Mesothelial cell of epicardium (in vitro differentiated cells): ENCODE data around the genes NABP1 and SLC39A10.

DNA sequence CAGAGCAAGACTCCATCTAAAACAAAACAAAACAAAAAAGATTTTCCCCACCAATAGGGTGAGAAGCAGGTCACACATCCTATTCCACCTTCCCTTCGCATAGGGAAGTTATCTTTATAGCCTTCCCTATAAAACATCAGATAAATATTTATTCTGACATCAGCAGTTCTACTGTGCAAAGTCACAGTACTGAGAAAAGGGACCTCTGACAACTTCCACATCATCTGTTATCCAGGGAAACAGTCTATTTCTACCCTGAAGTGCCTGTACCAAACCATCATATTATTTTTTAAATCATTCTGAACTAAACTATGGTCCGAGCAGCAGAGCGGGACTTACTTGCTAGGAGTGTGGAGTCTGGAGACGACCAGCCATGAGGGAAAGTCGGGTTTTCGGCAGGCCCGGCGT, 24.5 kb downstream of the NEMP2 start:
- PRO-cap = no peak

DNA sequence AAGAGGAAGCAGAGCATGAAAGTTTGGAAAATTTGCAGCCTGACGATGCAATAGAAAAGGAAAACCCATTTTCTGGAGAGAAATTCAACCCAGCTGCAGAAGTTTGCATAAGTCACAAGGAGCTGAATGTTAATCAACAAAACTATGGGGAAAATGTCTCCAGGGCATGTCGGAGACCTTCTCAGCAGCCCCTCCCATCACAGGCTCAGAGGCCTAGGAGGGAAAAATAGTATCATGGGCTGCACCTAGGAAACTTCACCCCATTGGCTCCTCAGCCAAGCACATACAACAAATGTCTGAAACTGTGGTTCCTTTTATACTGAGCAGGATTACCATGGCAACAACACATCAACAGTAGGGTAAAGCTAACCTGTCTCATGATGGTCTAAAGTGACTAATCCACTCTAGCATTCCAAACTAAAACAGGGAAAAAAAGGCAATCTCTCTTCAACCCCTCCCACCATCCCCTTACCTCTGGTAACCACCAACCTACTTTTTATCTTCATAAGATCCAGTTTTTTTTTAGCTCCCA, 3.2 kb upstream of the NEMP2 start:
- PRO-cap = no peak

DNA sequence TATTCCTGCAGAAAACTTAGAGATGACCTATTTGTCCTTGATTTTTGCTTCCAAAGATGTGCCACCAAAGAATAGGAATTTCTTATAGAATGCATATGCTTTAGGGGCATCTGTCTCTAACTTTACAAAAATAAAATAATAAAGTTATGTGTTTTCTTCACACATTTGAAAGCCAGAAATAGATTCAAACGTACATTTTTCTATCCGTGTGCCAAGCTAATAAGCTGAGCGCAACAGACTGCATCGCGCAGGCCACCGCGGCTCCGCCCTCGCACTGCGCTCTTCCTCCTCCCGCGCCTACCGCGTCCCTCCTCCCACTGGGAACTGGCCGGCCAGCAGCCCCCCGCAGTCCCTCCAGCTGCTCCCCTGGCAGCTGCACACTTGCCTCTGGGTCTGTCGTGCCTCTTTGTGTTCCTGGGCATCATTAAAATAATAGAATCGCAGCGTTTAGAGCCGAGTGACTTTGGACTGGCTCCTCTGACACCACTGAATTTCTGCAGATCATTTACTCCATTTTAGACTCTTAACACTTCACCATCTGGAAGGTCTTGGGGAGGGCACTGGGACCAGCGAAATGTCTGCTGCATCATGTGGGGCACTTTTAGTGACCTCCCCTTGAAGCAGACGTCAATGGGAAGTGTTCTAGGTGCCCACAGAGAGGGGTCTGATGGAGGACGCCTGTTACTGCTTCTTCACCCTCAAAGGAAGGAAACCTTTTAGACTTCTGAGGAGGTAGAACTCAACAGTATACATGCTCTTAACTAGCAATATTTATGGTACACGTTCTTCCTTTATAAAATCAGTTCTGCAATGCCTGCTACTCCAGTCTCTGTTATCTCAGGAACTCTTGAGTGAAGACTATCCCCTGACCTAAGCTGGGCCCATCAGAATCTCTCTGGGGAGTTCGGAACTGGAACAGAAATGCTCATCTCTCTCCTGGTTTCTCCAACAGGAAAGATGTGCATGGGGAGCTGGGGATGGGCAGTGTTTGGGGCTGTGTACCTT, 20.9 kb upstream of the NAB1 start:
- PRO-cap = no peak

GRCh38 chr2:190628992-190629253, 20.0 kb upstream of the NAB1 start:
- PRO-cap = no peak

GRCh38 chr2:190809419-190809780, 71.2 kb upstream of the GLS start:
- PRO-cap = no peak

GRCh38 chr2:190841615-190842158, 38.9 kb upstream of the GLS start:
- PRO-cap = no peak

DNA sequence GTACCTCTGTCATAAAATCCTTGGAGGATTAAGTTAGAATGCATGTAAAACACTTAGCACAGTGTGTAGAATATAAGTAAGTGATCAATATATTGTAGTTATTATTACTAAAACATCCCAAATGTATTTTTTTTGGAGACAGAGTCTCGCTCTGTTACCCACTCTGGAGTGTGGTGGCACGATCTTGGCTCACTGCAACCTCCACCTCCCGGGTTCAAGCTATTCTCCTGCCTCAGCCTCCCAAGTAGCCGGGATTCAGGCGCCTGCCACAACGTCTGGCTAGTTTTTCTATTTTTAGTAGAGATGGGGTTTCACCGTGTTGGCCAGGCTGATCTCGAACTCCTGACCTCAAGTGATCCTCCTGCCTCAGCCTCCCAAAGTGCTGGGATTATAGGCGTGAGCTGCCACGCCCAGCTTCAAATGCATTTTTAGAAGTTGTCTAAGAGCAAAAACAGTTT, 12.9 kb downstream of the GLS start:
- PRO-cap = no peak

DNA sequence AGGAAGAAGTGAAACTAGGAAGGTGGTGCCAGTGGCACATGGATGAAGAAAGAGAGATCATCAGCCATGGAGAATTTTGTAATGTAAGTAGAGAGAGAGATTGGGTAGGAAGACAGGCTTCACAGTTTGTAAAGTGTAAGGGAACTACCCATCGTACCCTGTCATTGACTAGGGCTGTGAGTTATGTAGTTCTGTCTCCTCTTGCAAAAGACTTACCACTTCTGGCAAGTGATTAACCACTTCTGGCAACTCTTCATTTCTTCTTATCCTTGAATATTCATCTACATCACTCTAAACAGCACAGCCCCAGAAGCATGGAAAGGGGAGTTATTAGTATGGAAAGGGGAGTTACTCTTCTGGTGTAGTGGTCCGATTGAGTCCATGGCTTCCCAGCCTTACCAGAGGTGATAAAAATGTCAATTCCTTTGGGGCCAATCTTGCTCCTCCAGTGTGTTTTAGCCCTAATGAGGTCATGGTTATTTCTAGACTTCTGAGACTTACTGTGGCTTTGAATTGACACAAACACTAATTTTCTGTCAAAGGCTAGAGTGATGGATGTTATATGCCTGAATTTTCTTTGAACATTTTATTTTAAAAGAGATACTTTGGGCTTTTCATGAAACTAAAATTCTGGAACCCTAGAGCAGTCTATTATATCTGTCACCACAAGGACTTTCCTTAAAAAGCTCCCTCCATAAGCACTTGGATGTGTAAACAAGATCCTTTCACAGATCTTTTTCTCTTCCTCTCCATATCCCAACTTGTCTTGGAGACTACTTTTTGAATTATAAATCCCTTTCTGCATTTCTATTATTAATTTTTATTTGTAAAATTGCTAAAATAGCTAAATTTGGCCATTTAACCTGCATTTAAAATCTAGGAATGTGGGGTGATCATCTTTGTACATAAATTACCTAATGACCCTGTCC, 51.8 kb downstream of the STAT1 start:
- PRO-cap = no peak

DNA sequence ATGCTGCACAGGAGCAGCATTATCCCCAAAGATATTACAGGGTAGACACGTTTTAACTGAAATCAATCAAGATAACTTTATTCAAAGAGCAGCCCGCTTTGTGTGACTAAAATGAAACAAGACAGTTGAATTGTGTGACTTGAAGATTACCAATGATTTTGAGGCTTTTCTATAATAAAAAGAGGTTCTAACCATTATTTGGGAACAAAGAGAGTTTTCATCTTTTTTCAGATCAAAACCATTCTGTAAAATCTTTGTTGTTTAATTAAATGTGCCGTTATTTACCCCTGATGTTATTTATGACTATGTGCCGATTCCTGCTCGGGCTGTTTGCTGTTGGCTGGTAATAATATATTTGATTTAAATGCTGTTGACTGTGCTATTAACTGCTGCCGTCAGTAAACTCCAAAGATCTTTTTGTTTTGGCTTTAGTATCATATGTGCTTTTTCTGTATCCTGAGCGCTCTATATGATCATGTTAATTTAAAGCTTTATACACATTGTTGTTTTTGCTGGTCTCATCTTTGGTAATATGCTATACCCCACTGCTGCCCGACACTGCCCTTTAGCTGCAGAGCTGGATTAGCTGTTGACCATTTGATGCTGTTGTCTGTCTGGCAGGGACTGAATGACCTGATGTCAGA, 49.1 kb downstream of the STAT1 start:
- PRO-cap = no peak

DNA sequence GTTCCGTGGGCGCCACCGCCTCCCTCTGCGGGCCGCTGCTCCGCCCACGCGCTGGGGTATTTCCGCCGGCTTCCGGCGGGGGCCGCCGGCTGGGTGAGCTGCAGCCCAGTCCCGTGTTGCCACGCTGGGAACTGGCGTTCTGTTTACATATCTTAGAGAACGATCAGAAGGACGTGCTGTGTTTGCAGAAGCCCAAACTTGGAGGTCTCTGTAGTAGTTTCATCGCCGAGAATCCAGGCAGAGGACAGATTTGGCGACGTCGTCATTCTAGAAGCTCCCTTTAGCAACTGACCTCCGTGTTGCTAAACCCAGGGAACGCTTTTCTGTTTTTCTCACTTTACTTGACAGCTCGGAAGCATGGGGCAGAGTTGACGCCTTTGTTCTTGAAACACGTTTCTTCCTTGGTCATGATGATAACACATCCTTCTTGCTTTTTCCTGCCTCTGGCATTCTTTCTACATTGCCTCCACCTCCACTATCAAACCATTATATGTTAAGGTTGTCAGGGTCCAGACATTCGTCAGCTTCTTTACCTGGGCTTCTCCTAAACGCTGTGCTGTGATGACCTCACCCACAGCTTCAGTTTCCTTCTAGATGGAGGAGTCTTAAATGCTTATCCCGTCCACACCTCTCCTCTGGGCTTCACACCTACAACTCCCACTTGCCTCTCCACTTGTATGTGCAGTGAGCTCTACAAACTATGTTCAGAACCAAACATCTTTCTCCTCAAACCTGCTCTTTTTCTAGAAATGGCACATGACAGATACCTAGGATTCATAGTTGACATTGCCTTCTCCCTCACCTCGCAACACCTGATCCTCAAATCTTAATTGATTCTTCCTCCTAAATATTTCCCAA, 524 bp upstream of the STAT1 start:
- PRO-cap = bidirectional peak, plus-strand start at position 68 of the sequence, minus-strand start outside the sequence

DNA sequence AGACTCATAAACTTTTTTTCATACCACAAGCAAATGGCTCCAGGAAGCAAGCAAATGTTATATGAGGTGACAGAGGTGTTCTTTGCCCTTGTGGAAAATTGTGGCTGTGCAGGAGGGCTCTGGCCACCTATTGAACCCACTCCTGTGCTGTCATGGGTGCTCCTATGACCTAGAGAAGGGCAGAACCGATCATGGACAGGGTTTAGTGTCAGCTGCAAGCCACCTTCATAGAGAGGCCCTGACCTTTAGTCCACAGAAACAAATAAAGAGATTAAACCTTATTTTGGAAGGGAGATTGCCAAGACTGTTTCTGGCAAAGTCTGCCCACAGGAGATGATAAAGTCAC, 26.0 kb upstream of the STAT4 start:
- PRO-cap = no peak

DNA sequence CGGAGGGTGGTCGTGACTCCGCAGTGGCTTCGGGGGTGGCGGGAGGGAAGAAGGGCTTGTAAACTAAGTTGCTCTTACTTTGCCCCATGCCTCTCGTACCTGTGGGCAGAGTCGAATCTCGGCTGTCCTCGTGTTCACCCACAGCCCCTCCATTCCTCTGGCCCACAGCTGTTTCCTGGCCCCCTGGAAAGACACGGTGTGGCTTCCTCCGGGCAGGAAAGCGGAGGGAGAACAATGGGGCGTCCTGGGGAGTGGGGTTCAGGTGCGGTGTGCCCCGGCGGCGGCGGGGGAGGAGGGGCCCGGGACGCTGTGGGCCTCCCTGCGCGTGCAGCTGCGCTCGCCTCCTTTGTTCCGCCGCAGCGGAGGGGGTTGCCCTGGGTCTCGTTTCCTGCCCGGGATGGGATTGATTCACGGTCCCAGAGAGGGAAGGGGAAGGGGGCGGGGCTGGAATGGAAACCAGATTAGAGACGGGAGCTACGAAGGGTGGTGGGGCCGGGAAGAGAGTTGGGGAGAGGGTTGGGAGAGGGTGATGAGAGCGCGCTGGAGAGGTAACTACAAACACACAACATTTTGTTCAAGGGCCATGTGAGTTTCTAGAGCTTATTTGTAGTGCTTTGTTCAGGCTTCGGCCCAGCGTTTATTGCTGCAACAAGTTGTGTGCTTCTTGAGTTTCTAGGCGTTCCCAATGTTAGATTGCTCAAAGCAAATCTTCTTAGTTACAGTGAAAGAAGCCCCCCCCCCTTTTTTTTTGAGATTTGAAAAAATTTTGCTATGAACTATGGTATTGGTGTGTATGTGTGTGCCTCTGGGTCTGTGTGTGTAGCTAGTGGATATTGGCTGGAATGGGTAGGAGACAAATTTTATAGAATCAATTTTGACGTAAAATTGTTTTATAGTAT, 865 bp downstream of the MYO1B start:
- PRO-cap = unidirectional peak, minus-strand start at position 348 of the sequence

DNA sequence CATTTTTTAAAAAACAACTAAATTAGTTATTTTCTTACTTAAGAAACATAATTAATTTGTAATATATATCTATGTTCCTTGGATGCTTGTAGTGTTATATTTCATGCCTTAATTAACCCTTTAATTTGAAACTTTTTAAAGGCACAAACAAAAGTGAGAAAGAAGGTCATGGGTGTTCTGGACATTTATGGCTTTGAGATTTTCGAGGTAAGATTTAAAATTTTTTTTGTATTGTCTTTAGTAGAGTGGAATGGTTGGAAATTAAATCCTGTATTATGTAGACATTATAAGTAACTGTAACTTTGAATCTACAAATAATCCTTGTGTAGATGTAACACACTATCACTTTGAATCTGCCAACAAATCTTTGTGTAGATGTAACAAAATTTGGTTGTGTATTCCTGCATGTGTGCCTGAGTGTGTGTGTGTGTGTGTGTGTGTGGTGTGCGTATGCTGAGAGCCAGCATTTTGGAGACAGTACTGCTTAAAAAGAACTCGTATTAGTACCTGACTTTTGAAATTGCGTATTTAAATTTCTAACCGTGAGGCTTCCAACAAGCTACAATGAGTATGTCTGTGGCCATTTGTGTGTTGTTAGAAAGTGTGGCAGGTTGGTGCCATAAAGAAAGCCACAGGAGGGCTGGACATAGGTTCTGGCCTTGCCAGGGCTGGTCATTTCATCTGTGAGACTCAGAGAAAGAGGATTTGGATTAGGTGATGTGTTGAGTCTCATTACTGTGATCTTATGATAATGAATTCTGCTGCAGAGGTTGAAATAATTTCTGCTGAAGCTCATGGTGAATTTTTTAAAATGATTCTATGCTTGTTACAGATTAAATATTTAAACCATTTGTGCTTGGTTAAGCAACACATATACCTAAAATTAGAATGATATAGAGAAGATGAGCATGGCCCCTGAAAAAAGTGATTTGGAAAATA, 125.2 kb downstream of the MYO1B start:
- PRO-cap = no peak

GRCh38 chr2:191394032-191394774, 149.0 kb downstream of the MYO1B start:
- PRO-cap = no peak

- PRO-cap = no peak
Observed at GRCh38 chr2:191675745-191676860, 1.8 kb upstream of the NABP1 start.

DNA sequence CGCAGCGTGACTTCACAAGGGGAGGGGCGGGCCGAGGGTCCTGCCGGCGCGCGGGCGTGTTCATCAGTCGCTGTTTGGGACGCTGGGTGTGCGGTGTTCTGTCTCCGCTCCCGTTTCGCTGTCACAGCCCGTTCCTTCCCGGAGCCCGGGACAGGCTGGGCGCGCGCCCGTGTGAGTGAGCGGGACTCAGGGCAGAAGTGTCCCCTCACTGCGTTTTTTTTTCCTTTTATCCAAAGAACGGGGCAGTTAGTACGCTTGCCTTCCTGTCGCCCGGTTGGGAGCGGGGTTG, at the start of gene NABP1:
NABP1 (plus strand) TSS at position 66 of the 289 bp plus-strand sequence.
- PRO-cap = bidirectional peak, plus-strand start at position 66 of the sequence, minus-strand start outside the sequence

- PRO-cap = no peak
Observed at GRCh38 chr2:193170630-193171376, 976.1 kb upstream of the TMEFF2 start.

DNA sequence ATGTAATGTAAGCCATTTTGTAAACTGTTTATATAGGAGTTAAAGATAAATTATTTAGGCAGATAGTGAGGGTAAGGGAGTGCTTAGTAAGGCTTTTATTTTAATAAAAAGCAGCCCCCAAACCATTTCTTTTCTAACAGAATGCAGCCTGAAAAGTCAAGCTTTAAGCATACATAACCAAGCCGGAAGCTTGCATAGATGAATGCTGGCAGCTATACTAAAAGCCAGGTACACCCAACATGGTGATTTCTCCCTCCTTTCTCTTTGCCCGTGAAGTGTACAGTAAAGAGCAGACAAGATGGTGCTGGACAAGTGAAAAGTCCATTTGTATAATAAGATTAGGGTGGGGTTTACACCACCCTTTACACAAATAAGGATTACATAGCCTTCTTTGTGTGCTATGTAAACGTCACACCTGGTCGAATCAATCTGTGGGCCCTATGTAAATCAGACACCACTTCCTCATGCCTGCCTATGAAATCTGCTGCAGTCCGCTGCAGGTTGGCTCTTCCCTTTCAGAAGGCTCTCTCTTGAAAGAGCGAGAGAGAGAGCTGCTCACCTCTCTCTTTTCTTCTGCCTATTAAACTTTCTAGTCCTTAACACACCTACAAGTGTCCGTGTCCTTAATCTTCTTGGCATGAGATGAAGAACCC, 1054.4 kb upstream of the SLC39A10 start:
- PRO-cap = no peak

DNA sequence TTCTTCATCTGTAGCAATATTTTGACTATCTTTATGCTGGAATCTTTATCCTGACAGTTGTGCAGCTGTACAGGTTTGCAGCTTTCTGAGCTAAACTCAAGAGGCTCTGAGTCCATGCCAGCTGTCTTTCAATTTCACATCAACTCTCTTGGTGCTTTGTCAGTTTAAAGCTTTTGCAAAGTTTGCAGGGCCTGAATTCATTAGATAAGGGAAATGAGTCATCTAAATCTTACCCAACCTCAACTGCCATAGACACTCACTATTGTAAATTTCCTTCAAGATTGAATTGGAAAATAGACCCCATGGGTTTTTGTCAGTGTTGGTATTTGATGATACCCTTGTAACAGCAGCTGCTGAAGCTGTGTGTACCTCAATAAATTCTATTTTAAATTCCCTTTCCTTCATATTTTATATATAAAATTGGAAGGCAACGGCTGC, 170.0 kb upstream of the SLC39A10 start:
- PRO-cap = no peak

DNA sequence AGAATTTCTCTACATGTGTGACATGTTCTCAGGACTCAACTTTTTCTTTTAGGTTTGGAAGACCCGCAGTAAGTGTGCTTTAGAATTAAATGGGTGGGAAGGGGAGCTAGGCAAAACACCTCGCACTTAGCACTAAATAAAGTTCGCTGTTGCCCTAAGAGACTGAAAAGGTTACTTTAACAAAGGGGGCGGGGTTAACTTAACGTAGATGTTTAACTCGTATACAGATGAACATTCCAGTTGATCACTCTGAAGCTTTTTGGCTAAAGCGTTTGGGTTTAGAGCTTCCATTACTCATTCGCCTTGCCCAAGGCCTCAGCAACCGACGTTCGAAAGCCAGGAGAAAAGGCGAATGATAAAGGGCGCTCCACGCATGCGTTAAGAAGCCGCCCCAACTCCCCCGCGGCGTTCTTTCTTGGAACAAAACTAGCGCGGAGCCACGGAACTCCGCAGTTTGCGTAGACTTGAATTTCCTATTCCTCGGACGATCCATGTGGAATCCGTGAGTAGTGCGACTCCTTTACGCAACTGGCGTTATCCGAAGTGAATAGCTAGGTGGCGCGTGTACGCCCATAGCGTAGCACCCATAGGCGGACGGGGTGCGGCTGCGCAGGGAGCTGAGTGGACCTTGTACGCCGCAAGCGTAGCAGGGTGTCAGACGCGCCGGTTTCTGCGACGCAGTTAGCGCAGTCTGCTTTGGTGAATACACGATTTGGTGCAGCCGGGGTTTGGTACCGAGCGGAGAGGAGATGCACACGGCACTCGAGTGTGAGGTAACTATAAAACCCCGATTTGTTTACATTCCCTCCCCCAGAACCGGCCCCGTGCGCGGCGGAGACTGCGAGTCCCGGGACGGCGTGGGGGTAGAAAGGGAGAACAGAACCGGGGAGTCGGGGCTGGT, at the start of gene SLC39A10:
SLC39A10 (plus strand) TSS at position 718 of the 901 bp plus-strand sequence.
- PRO-cap = unidirectional peak, minus-strand start at position 354 of the sequence; unidirectional peak, plus-strand start at position 718 of the sequence; unidirectional peak, plus-strand start at position 813 of the sequence